NALM6 (cell line): ENCODE measurements around a stretch of chr7.

DNA sequence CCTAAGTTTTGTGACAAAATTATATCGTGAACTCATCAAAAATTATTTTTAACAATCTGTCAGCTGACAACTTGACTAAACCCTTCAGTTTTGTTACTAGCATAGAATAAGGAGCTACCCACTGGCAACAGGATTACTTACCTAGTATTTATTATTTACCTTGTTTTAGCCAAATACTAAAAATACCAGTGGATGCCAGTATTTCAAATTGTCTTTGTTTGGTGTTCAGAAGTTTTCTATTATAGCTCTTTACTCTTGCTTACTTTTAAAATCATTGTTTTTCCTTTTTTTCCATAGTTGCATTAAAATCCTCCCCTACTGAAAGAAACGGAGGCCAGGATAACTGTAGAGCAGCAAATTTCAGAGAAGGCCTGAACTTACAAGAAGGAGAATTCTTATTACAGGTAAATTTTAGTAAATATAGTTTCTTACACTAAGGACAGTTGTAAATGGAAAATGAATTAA lies 23.8 kb downstream of the AHR start:
- PRO-cap = no peak

DNA sequence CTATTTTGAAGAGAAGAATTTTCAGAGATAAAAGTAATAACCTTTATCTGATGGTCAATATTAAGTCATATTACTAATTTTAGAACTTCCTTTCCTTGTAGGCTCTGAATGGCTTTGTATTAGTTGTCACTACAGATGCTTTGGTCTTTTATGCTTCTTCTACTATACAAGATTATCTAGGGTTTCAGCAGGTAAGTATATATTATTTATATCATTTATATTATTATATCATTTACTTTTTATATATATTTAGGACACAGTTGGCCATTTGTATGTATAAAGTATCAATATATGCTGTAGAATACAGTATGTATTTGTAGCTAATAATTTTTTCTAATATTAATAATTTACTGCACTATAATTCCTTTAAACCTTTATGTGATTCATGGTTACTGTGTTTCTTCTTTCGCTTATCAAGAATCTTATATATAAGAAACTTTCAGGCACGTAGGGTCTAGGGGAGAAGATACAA lies 29.2 kb downstream of the AHR start:
- PRO-cap = no peak

DNA sequence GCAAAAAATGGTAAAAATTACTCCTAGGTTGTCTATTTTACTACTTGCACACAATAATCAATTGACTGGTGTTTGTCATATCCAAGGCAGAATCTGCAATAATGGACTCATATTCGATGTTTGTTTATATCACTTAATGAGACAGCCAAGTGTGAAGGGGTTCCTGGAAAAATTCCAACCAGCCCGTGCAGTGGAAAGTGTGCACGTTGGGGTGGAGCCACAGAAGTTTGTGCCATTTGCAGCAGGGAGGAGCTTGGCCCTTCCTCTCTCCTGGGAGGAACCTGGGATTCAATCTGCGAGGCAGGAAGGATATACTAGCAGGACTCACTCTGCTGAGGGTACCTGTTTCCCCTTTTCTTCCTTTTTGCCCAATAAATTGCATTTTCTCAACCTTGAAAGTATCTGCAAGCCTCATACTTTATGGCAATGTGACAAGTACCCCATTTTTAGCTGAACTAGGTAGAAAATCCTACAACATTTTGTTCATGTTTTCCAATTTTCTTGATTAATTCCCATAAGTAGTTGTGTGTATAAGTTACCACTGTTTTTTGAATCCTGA lies 80.9 kb downstream of the AHR start:
- PRO-cap = no peak

DNA sequence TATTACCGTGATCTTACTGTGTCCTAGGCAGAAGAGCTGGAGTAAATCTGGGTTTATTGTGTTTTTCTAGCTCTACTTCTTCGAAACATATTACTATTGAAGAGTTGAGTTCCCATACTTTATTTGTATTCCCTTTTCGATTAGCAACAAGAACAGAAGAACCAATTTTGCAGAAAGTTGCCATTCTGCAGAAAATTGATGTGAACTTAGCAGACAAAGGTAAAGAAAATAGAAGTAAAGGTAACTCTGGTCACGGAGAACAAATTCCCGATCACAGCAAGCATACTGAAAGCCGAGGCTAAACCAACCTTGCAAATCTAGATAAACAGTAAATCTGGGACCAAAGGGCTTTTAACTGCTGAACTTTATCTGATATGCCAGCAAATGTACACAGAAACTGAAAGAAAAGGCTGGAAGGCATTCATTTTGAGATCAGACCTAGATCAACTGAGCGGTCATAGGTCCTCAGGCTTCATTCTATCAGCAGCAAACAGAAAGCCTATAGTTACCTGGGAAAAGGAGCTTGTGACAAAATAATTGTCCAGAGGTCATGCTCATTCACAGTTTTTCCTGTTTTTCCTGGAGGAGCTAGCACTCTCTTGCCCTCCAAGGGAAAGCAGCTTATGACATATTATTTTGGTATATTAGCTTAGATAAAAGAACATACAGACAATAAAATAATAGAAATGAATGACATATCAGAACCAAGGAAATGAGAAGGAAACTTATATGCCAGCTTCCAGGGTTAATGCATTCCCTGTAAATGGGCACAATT lies 320.1 kb downstream of the AHR start:
- PRO-cap = no peak

- PRO-cap = no peak
Measured at GRCh38 chr7:17696464-17696915, 243.8 kb downstream of the SNX13 start.

GRCh38 chr7:17781956-17783042 lies 158.0 kb downstream of the SNX13 start:
- PRO-cap = no peak

GRCh38 chr7:17886623-17887302 lies 53.5 kb downstream of the SNX13 start:
- PRO-cap = no peak

DNA sequence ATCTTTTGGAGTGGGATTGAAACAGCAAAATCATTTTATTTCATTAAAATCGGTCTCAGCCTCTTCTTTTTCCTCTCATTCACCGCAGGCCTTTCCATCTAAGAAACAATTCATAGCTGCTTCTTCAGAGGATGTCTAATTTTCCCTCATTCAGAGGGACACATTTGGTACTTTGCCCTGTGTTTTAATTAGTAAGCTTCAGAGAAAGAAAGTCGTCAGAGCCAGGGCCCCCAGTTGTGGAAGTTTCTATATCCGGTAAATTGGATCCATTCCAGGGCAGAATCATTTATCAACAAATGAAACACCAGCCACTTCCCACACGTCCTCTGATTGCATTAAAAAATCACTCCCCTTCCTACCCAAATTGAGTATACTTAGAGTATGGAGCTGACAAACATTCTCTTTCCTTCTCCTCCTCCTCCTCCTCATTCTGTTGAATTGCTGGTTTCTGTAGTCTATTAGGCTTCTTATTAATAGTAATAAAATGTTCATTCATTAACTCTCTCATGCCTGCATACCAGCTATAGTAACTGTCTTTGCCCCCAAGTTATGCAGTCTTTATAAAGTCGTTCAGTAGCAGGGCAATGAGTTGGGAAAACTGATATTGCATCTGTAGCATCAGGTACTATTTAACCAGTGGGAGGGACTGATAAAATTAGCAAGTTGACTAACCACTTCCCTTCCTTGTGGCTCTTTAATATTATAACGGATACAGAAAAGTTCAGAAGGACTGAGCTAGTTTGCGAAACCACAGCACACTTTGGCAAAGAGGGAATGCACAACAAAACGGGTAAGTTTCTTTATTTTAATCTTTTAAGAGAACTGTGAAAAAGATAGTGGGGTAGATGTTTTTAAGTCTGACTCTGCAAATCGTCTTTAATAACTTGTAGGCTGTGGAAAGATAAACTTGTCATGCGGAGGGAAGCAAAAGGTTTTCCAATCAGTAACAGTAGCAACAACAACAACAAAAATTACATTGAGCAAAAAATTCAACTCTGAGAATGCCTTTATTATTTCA lies 205.5 kb upstream of the HDAC9 start:
- PRO-cap = no peak

- PRO-cap = no peak
Measured at GRCh38 chr7:18509548-18510134, 14.1 kb downstream of the HDAC9 start.

GRCh38 chr7:18520446-18520711 lies 24.8 kb downstream of the HDAC9 start:
- PRO-cap = bidirectional peak, plus-strand start at chr7:18520585, minus-strand start at chr7:18520539

DNA sequence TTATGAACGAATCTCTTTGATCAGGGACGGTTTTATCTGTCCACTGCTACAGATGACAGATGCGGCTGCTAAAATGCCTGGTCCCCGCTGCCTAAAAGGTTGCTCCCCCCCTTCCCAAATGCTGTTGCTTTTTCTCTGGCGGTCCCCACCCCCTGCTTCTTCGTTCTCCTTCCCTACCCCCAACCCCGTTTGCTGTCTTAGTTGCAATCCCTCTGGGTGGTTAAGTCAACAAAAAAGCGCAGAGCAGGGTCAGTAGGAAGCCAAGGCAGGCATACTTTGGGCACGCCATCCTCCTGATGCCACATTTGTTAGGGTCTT lies 9.4 kb downstream of the TWIST1 start:
- PRO-cap = no peak

- PRO-cap = no peak
Measured at GRCh38 chr7:19116132-19116276, 1.4 kb downstream of the TWIST1 start.

- PRO-cap = no peak
Measured at GRCh38 chr7:20122032-20122607, 95.1 kb downstream of the MACC1 start.

- PRO-cap = no peak
Measured at GRCh38 chr7:20140230-20140912, 76.8 kb downstream of the MACC1 start.

DNA sequence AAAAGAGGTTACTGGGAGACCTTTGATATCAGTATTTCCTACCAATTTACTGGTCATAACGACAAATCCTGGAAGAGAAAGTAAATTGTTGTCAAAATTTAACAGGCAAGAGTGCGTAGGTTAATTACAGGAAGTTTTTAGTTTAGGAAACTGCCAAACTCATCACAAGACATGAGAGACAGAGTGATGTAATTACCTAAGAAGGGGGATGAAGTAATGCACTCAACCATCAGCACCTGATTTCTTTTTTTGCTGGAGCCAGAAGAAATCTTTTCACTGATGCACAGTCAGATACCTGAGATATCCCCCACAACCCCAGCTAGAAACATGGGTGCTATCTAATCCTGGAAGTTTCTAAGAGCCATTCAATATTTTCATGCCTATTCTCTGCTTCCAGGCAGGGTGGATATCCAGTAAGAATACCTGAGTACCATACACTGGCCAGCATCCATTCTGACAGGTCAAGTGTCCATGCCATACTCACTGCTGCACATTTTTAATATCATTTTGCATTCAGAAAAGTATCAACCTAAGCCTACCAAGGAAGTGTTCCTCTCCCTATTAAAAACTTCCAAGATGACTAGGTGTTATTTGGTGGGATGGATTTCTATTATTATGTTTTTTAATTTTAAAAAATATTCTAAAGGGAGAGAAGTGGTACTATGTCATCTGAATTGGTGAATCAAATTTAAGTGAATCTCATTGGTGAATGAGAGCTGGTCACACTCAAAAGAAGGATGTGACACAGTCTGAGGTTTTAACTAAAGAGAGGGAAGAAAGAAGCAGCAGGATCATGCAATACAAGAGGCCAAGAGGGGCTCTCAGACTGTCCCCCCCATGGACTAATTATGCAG lies 16.5 kb downstream of the MACC1 start:
- PRO-cap = no peak

DNA sequence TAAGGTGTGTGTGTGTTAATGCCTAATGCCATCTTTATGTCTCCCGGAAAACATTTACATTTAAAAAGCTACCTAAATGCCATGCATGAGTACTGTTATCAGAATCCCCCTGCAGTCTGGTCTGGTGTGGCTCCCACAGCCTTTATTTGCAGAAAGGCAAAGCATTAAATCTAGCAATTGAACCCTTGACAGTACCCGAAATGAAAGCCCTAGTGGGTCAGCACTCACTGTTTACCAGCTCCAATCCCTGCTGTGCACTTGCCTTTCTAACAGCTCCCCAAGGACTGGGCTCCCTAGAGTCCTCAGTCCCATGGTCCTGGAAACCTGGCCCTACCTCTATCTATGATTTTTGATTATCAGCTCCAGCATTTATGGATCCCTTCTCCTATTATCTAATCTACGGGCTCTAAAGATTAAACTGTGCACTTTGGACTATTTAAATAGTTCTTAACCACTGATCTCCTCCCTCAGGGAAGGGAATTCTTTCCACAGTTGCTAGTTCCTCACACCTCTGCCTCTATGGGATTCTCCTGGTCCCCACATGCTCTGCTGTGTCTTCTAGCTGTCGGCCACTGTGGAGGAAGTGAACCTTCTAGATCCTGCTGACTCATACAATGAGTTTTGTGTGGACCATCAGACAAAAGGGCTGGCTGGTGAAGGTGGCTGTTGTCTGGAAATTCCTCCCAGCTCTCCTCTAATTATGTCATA lies 2.0 kb upstream of the MACC1 start:
- PRO-cap = no peak

DNA sequence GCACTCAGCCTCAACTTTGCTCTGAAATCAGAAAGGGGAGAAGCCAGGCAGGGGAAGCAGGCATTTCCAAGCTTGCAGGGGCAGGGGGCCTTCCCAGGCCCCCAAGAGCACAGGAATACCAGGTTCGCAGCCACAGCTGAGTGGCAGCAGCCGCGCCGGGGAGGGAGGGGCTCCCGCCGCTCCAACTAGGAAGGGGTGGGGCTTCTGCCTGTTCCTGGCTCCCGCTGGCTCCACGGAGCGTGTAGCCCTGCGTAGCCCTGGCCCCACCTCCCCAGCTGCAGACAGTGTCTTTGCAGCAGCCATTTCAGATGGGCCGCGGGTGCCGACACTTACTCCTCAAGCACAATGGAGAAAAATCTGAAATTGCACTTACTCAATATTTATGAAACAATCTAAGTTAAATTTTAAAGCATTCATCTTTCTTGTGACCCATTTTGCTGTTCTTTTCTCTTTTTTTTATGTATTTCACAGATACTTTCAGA lies 54.9 kb upstream of the ABCB5 start:
- PRO-cap = no peak

GRCh38 chr7:20784655-20785298 lies 1.9 kb downstream of the SP8 start:
- PRO-cap = no peak

DNA sequence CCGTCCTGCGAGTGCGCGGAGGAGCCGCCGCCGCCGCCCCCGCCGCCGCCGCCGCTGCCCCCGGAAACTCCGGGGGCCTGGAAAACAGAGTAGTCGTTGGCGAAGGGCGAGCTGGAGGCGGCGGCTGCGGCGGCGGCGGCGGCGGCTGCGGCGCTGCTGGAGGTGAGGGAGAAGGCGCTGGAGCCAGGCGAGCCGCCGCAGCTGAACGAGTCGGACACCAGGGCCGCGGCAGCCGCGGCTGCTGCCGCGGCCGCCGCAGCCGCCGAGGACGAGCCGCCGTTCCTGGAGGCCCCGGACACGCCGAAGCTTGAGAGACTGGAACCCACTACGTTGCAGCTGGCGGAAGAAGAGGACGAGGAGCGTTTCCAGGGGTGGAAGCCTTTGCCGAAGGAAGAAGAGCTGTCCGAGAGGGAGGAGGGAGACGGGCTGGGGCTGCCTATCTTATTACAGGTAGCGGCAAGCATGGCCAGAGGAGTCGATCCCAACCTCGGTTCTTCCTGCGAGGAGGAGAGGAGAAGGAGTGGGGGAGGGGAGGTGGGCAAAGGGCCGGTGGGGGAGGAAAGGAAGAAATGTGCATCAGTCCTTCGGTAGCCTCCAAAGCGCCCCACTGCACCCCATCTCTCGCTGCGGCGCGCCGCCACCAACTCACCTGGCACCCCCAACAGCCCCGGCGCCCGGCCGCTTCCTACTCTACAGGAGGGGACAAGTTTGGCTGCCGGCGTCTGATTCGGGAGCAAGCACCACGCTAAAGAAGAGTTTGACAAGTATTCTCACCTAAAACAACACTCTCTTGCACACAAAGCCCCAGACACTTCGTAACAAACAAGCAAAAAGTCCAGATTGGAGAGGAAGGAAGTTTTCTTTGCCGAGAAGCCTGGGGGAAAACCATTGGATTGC lies 1.1 kb downstream of the SP8 start:
- PRO-cap = no peak

GRCh38 chr7:21344784-21345453 lies 83.0 kb upstream of the SP4 start:
- PRO-cap = no peak